Endothelial cell (in vitro differentiated cells): ENCODE data around the gene SNX9.

- PRO-cap: no peak
These were observed 233.5 kb downstream of the ARID1B start for GRCh38 chr6:157010631-157011177.

- PRO-cap: no peak
These were observed 252.8 kb downstream of the ARID1B start for GRCh38 chr6:157029818-157030502.

GRCh38 chr6:157050641-157051280 is 272.6 kb downstream of the TMEM242 start:
- PRO-cap: no peak

DNA sequence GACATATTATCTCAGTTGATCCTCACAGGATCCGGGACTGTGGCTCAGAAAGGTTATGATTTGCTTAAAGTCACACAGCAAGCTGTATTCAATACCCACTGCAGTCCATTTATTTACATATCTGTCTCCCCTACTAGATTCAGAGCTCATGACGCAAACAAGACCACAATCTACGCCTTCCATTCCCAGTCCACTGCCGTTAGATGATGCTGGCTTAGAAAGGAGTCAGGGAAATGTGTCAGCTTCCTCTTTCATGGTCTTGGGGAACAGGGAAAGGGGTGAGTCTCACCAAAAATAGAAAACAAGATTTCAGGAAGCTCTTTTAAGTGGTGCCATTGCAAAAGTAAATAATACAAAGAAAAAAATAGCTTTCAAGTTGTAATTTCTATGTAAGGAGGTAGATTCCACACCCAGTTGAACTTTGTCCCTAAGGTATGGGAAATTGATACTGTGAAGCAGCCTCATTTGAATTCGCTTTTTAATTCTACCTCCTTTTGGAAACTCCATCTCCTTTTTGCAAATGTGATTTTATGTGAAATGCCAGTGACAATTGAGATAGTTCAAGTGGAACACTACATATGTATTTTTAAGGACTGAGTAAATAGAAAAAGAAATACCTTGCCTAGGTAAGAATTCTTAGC is 194.0 kb downstream of the TMEM242 start:
- PRO-cap: no peak

GRCh38 chr6:157182925-157183376 is 140.4 kb downstream of the TMEM242 start:
- PRO-cap: no peak

DNA sequence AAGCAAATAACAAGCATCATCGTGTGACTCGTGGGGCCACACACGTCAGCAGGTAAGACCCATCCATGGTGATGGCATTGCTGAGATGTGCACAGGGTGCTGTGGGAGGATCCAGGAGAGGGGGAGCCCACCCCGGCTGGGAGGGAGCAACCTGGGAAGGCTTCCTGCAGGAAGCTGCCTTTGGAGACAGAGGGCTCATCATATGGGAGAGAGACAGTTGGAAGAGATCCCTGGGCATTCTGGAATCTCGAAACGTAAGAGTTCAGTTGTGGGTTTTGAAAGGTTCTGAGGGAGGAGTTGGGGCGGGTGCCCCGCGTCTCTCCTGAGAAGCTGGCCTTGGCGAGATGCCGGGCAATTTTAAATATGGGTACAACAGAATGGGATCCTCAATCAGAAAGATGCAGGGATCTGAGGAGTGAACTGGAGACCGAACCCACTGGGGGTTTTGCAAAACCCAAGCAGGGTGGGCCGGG is 106.5 kb downstream of the TMEM242 start:
- PRO-cap: no peak

DNA sequence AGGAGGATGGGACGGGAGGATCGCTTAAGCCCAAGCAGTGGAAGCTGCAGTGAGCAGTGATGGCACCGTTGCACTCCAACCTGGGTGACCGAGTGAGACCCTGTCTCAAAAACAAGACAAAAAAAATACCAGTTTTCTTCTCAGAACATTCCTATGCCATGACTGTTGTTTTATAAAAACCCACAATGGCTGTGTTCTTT is 103.5 kb downstream of the TMEM242 start:
- PRO-cap: unidirectional peak, minus-strand start at position 94 of the sequence

- PRO-cap: no peak
These were observed 79.2 kb downstream of the TMEM242 start for GRCh38 chr6:157244074-157244607.

DNA sequence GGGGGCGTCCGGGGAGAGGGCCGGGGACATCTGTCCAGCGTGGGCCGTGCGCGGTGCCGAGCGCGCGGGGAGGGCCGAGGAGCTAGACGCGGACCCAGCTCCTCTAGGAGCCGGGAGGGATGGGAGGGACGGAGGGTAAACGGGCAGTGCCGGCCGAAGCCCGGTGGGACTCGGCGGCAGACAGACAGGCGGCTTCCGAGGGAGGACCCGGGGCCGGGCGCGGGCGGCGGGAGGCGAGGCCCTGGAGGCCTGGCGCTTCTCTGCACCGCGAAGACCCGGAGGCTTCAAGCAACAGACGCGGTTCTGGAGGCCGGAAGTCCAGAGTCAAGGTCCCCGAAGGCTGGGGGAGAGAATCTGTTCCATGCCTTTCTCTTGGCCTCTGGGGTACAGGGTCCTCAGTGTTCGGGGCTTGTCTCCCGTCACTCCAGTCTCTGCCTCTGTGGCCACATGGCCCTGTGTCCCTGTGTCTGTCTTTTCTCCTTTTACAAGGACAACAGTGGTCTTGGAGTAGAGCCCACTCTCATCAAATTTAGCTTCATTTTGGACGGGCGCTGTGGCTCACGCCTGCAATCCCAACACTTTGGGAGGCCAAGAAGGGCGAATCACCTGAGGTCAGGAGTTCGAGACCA is 48.2 kb downstream of the TMEM242 start:
- PRO-cap: no peak

- PRO-cap: no peak
These were observed 24.9 kb downstream of the ZDHHC14 start for GRCh38 chr6:157405842-157406321.

GRCh38 chr6:157527372-157528050 is 146.5 kb downstream of the ZDHHC14 start:
- PRO-cap: no peak

DNA sequence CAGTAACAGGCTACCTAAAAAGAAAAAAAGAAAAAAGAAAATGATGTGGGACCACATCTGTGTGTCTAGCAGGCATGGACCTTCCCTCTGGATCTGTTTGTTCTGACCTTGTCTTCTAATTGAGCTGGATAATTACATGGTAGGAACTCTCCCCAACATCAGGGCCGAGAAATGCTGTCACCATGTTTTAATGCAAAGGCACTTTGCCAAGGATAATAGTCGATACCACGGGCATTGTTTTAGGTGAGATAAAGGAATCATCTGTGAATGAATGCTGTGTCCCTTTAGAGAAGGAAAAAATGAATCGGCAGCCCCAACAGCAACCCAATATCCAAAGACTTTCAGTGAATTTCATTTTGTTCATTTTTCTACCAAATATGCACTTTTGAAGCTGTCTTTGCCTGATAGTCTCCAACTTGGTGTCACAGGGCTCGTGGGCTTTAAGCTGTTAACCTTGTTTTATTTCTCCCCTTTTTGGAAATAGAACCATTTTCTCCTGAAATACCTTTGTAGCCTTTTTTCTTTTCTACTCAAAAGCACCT is 149.2 kb downstream of the ZDHHC14 start:
- PRO-cap: no peak

DNA sequence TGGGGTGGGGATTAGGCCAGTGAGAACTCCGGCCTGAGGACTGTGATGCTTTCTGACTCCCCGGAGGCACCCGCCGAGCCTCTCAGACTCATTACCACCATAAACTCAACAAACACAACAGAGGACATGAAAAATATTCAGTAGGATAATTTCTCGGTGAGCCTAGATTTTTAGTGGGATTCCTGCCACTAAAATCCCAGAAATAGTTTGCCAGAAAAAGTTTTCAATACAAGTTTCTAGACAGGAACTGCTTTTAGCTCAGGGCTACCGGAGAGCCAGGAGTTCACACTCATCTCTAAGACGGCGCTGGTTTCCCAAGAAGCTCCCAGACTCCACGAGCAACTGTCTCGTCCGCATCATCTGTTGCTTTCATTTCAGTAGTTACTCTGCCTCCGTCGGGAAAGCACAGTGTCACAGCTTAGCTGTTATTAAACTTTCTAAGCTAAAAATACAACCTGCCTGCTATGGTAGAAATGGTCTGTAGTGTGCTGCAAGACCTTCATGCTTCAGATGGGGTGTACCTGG is 197.4 kb upstream of the SNX9 start:
- PRO-cap: no peak

DNA sequence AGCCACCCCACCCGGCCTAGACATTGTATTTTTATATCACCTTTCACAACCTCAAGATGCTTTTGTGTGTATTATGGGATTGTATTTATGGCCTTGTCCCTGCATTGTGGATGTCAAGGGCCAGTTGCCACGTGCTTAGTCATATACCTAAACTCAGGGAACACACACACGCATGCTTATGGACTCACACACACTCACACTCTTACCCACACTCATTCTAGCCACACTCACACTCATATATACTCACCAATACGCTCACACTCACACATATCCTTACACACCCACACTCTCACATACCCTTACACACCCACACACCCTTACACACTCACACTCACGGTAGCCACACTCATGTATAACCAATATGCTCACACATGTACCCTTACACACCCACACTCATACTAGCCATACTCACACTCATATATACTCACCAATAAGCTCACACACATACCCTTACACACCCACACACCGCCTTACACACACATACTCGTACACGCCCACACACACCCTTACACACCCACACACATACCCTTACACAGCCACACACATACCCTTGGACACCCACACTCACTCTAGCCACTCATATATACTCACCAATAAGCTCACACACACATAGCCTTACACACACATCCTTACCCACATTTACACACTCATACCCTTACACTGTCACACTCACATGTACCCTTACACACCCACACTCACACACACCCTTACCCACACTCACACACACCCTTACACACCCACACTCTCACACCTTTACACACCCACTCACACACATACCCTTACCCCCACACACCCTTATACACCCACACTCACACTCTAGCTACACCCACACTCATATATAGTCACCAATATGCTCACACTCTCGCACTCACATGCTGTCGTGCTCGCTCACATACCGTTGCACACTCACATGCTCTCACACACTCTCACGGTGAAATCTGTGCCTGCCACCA is 192.5 kb upstream of the SNX9 start:
- PRO-cap: no peak

- PRO-cap: no peak
These were observed 107.2 kb upstream of the SNX9 start for GRCh38 chr6:157715607-157716439.

DNA sequence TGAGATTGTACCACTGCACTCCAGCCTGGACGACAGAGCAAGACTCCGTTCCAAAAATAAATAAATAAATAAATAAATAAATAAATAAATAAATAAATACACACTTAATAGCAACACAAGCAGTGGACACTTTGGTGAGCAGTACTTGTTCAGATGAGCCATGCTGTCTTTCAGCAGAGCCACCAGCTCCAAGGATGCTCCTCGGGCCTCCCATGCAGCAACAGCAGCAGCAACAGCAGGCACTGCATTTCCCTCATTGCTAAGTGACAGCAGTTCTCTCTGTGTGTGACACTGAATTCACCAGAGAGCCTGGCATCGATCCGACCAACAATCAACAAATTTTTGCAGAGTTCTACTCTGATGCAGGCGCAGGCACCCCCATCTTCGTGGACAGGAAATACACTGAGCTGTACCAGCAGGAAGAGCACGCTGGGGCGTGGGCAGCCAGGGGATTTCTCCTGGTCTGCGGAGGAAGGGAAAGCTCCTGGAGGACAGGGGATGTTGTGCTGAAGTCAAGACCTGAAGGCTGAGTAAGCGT is 54.0 kb upstream of the SNX9 start:
- PRO-cap: no peak

DNA sequence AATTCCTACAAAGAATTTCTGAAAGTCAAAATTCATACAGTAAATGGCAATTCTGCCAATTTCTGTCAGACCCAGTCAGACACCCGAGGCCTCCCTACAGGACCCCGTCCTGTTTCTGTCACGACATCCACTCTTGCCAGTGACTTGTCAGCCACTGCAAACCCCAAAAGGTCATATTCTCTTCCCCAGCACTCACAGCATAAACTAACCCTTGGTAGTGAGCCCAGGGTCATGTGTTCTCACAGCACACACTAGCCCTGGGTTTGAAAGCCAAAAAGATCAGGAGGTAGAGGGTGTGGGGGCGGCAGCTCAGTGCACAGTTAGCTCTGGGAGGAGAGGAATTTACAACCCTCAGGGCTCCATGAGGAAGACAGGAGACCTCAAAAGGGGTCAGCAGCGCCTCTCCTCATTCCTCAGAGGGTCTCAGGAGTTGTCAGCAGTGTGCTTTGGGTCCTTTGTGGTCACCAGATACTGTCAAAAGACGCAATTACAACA is 9.9 kb upstream of the SNX9 start:
- PRO-cap: no peak

GRCh38 chr6:157822293-157823545 is at the start of gene SNX9:
SNX9 (plus strand) TSS chr6:157823246.
- PRO-cap: bidirectional peak, plus-strand start at chr6:157822859, minus-strand start at chr6:157822845; bidirectional peak, plus-strand start at chr6:157823222, minus-strand start at chr6:157823066; bidirectional peak, plus-strand start at chr6:157823603, minus-strand start at chr6:157823378

- PRO-cap: bidirectional peak, plus-strand start at chr6:157823603, minus-strand start at chr6:157823378; bidirectional peak, plus-strand start at chr6:157823867, minus-strand start at chr6:157823809; bidirectional peak, plus-strand start at chr6:157824312, minus-strand start at chr6:157824011
These were observed 764 bp downstream of the SNX9 start for GRCh38 chr6:157823546-157824474.

DNA sequence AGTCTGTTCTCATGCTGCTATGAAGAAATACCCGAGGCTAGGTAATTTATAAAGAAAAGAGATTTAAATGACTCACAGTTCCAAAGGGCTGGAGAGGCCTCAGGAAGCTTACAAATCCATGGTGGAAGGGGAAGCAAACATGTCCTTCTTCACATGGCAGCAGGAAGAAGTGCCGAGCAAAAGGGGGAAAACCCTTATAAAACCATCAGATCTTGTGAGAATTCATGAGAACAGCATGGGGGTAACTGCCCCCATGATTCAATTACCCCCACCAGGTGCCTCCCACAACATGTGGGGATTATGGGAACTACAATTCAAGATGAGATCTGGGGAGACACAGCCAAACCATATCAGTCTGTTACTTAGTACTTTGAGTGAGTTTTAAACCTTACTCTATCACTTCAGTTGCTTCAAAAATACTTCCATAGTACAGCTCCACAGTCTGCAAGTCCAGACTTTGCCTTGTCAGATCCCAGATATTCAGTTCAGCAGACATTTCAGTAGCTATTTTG is 9.5 kb downstream of the SNX9 start:
- PRO-cap: no peak